GM06990 (cell line): ENCODE measurements around the genes DNAH2, KCNAB3, HES7 and AURKB.

GRCh38 chr17:7595774-7596178 is 5.9 kb upstream of the SOX15 start:
- RRBS, result no CpG with 5 or more reads among the region's 9 CpGs

- RRBS, result 4% methylated on average over 23 of the region's 73 CpGs
Observed at GRCh38 chr17:7716827-7717925, at the start of gene DNAH2. Gene DNAH2, plus strand, starts transcription at chr17:7717744.

DNA sequence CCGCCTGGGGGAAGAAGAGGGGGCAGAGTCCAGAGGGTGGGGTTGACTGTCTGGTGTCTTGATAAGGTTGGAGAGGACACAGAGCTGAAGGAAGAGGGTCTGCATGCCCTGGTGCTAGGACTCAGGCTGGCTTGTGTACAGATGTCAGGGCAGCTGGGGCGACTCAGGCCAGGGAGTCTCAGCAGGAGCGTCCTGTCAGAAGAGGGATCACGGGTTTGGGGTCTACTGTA is 5.3 kb downstream of the KDM6B start:
- RRBS, result no CpG with 5 or more reads among the region's 4 CpGs

- RRBS, result no CpG with 5 or more reads among the region's 25 CpGs
Observed at GRCh38 chr17:7858359-7858925, 639 bp downstream of the CYB5D1 start.

- RRBS, result no CpG with 5 or more reads among the region's 11 CpGs
Observed at GRCh38 chr17:7885747-7885997, 2.9 kb upstream of the CHD3 start.

DNA sequence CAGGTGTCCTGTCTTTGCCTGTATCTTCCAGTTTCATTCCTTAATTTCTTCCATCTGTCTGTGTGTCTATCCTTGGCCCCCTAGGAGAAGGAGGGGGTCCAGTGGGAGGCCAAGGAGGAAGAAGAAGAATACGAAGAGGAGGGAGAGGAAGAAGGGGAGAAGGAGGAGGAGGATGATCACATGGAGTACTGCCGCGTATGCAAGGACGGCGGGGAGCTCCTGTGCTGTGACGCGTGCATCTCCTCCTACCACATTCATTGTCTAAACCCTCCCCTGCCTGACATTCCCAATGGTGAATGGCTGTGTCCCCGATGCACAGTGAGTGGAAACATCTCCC is 6.2 kb downstream of the CHD3 start:
- RRBS, result no CpG with 5 or more reads among the region's 8 CpGs

- RRBS, result no CpG with 5 or more reads among the region's 5 CpGs
Observed at GRCh38 chr17:7897836-7898134, 9.2 kb downstream of the CHD3 start.

DNA sequence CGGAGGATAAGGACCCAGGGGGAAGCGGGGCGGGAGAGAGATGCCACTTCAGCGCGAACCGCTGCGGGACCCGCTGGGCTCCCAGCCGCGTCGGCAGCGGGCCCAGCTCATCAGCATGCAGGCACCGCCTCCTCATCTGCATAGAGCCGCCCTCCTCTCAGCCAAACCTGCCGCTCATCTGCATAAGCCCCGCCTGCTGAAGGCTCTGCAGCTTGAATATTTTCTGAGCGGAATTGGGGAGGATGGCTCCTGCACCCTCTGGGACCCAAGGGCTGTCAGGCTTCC is at the start of gene KCNAB3:
KCNAB3 (minus strand) TSS at position 109 of the 285 bp plus-strand sequence.
- RRBS, result no CpG with 5 or more reads among the region's 17 CpGs

GRCh38 chr17:8016663-8016998 is 14.2 kb downstream of the GUCY2D start:
- RRBS, result no CpG with 5 or more reads among the region's 8 CpGs

- RRBS, result 4% methylated on average over 9 of the region's 30 CpGs
Observed at GRCh38 chr17:8073535-8074691, 13.6 kb downstream of the ALOX12B start.

- RRBS, result no CpG with 5 or more reads among the region's 53 CpGs
Observed at GRCh38 chr17:8120060-8121254, 2.1 kb upstream of the ALOXE3 start.

- RRBS, result 3% methylated on average over 6 of the region's 44 CpGs
Observed at GRCh38 chr17:8123921-8125073, at the start of gene HES7. Gene HES7, minus strand, starts transcription at chr17:8124106.

- RRBS, result 3% methylated on average over 11 of the region's 35 CpGs
Observed at GRCh38 chr17:8210438-8211084, at the start of gene AURKB. Gene AURKB, minus strand, starts transcription at chr17:8210575.

DNA sequence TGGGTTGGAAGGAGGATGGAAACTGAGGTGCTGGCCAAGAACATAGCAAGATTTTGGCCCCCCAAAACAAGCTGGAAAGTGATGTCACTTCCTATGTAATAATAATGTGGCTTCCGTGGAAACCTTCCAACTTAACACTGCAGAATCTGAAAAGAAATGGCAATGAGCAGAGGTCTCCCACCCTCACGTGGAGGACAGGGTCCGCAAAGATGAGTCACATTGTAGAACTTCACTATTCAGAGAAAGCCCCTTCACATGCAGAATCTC is 11.1 kb downstream of the KRBA2 start:
- RRBS, result no CpG with 5 or more reads among the region's 3 CpGs

- RRBS, result no CpG with 5 or more reads among the region's 9 CpGs
Observed at GRCh38 chr17:8412851-8413371, 15.3 kb upstream of the RNF222 start.

DNA sequence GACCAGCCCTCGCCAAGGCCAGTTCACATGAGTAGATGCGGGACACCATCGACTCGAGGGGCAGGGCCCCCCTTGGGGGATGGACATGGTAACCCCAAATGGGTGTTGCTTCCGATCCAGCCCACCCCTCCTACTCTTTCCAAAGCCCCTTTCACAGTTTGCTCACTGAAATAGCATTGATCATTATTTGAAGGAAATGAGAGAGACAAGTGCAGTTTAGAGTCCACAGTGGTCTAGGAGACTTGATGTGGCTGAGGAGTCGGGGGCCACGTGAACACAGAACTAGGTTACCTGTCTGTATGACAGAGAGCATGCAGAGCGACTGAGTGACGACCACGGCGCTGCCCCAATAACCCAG is 39.4 kb downstream of the NDEL1 start:
- RRBS, result no CpG with 5 or more reads among the region's 11 CpGs

GRCh38 chr17:8488226-8488752 is 52.6 kb downstream of the NDEL1 start:
- RRBS, result no CpG with 5 or more reads among the region's 6 CpGs

DNA sequence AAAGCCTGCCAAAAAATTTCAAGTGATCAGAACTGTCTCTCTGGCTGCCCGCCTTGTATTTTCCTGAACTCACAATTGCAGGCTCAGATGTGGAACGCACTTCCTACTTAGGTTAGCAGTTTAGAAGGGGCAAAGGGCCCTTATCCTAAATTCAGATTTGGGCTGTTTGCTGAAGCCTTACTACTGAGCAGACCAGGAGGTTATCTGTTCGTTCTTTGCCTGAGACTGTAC is 24.0 kb downstream of the MYH10 start:
- RRBS, result no CpG with 5 or more reads among the region's 3 CpGs

DNA sequence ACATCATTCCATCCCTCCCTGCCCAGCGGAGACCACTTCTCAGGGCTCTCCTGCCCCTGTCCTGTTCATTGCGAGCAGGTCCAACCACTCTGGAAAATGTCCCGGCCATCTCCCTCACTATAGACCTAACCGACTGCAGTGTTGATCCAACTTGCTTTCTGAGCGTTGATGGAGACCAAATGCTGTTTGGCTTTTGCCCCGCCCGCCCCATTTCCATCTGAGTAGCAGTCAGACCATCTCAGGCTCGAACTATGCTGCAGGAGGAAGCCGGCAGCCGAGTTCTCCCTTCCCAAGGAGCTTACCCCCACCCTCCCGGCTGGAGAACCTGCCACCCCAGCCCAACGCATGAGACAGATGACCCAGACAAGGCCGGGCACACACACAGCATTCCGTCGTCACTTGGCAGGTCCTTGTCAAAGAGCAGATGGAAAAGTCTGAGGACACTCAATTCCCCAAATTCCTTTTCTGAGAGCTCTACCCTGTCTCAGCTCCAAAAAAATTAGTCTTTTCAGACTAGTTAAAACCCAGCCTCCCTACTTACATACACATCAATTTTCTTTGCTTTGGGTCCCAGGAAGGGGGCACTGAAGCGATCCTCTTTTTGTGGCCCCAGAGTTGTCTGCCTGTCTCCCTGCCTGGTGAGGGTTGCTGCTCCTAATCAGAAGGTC is 44.4 kb upstream of the MYH10 start:
- RRBS, result 41% methylated on average over 3 of the region's 16 CpGs

GRCh38 chr17:8922241-8923010 is 43.1 kb downstream of the PIK3R5 start:
- RRBS, result no CpG with 5 or more reads among the region's 7 CpGs